ENCODE data around the genes SCG2, SERPINE2 and FAM124B.

DNA sequence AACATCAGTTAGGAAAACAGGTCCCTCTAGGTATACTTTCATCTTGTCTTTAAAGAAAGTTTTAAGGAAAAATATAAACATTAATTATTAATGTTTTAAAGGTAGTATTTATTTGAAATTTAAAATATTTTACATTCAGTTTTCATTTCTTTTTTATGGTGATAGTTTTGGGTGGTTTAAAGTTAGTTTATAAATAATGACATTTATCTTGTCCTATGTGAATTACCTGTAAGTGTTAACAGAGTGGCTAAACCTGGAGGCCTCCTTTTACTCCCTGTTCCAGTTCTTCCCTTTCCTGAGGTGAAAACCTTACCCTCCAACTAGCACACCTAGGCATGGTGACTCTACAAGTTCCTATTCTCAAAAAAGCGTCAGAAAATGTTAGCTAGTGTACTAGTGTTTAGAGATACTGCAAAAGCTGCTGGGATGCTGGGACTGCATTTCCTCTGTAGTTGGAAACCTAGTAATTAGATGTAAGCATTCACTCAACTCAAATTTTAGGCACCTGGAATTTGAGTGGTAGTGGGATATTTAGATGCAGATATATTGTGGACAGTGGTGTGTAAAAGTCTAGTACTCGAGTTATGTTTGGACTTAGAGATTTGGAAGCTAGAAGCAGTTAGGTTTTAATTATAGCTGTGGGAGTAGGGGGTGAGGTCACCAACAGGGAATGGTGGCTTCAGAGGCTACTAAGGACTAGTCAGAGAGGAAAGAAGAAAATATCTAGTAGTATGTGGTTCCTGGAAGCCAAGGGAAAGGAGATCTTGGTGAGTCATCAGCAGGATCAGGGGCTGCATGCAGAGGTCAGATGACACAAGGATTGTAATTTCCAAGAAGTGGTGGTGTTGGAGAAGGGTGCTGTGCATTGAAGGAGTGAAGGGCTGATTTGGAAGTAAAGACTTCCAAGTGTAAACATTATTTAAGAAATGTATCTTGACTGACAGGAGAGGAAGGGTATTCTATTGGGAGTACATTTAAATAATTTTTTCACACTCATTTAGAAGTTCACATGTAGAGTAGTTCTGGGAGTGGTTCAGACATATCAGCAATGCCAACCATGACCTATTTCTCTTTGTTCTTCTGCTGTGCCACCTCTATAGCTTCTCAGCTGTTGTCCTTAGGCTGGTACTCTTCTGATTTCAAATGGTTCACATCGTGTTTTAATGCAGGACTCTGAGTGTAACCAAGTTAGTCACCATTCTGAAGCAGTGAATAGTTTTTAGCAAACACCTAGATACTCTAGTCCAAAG lies 58.9 kb downstream of the ACSL3 start:
- PRO-cap, result no peak
- RRBS, result no CpG with 5 or more reads among the region's 3 CpGs

DNA sequence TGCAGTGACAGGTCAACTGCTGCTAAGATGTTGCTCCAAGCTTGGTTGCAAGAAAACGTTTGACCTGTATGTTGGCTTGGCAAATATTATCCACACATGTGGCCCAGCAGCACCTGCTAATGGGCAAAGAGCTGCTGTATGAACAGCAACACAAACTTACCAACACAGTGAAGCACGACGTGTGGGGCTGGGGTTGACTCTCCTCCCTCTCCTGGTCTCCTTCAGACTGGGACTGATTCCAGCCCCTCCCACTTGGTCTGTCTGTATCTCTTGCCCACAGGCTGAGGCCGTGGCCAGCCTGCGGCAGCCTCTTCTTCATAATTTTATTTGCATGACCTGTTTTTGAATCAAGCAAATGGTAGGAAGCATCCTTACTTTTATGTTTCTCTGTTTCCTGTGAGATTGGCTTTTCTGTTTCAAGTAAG lies 3.9 kb downstream of the KCNE4 start:
- PRO-cap, result no peak
- RRBS, result no CpG with 5 or more reads among the region's 5 CpGs

GRCh38 chr2:223056651-223057435 lies 4.9 kb downstream of the KCNE4 start:
- PRO-cap, result no peak
- RRBS, result no CpG with 5 or more reads among the region's 8 CpGs

DNA sequence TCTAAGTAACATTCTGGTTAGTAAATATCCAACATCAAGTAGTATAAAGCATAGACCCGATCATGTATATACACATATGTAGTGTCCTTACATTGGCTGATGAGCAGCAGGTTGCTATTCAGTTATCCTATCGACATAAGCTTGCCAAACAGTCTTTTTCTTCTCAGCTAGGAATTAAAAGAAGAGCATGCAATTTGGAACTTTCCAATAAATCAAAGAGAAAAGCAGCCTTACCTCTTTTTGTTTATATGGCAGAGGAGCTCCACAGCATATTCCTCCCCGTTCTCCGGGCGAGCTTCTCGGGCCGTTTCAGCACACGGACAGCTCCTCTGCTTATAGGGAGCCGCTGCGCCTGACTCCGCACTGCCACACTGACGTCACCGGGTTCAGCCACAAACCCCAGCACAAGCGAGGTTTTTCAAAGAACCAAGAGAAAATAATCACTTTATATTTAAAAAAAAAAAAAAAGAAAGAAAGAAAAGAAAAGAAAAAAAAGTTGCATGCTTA lies at the start of gene SCG2:
Gene SCG2, minus strand, starts transcription at position 311 of the 507 bp plus-strand sequence.
- PRO-cap, result no peak
- RRBS, result under 1% methylated on average over 9 of the region's 14 CpGs

- PRO-cap, result unidirectional peak, minus-strand start at chr2:223613137; unidirectional peak, minus-strand start at chr2:223613169
- RRBS, result 5% methylated on average over 7 of the region's 38 CpGs
These were observed 10.9 kb upstream of the SCG2 start for GRCh38 chr2:223612601-223613858.

GRCh38 chr2:223724750-223725165 lies 112.6 kb downstream of the AP1S3 start:
- PRO-cap, result no peak
- RRBS, result no CpG with 5 or more reads among the region's 5 CpGs

DNA sequence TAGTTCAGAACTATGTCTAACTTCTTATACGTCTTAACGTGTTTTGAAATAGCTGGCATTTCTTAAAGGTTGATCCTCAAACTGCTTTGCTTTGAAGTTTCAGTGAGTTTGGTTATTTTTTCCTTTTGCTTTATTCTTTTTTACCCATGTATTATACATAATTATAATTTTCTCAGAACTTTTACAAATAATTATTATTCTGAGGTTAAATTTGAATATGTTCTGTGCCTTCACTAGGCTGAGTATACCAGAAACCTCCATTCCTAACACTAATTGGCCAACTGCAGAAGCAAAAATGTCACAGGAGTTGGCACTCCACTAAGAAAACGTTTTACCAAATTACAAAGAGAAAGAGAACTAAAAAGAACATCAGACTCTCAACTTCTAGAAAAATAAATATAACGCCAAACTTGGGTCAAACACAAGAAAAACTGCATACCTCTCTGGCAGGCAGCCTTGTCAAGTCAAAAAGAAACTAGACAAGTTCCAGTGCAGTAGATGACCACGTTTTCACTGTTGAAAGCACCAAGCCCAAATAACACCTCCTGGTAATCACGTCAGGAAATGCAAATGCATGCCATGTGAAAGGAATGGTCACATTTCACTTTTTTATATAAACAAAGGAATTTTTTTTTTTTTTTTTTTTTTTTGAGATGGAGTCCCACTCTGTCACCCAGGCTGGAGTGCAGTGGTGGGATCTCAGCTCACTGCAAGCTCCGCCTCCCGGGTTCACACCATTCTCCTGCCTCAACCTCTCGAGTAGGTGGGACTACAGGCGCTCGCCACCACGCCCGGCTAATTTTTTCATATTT lies 31.5 kb downstream of the AP1S3 start:
- PRO-cap, result unidirectional peak, minus-strand start at position 511 of the sequence
- RRBS, result no CpG with 5 or more reads among the region's 13 CpGs

DNA sequence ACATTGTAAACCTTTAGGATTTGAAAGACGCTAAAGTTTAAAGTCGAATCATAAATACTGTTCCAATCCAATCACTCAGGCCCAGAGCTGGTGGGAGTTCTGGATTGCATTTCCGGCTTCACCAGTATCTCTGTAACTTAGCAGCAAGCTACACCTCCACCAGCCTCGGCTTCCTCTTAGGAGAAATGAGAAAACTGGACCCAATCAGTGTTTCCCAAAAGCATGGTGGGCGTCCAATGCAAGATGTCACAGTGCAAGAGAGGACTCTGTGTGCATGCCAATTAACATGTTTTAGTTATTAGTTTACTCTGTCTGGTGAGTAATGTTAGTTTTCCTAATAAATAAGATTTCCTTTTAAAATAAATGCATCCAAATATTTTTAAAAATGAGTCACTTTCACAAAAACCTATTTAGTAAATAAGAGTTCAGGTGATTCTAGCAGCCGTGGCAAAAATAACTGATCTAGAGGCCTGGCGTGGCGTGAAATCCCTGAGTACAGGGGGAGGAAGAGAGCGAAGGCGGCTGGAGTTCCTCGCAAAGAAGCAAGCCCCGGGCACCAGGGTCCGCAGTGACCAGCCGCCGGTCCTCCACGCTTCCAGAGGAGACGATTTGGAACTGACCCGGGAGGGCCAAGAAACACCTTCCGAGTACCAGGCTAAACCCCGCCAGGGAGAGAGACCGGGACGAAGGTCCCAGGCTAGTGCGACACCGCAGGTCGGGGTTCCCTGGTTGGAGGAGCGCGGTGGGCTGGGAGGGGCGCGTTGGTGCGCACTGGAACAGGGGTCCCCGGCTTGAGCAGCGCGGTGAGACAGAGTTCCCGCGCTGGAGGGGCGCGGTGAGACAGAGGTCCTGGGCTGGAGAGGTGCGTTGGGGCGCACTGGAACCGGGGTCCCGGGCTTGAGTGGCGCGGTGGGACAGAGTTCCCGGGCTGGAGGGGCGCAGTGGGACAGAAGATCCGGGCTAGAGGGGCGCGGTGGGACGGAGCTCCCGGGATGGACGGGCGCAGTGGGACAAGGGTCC lies 1.1 kb downstream of the WDFY1 start:
- PRO-cap, result unidirectional peak, plus-strand start at position 492 of the sequence; bidirectional peak, plus-strand start at position 811 of the sequence, minus-strand start at position 797 of the sequence
- RRBS, result 3% methylated on average over 19 of the region's 52 CpGs

DNA sequence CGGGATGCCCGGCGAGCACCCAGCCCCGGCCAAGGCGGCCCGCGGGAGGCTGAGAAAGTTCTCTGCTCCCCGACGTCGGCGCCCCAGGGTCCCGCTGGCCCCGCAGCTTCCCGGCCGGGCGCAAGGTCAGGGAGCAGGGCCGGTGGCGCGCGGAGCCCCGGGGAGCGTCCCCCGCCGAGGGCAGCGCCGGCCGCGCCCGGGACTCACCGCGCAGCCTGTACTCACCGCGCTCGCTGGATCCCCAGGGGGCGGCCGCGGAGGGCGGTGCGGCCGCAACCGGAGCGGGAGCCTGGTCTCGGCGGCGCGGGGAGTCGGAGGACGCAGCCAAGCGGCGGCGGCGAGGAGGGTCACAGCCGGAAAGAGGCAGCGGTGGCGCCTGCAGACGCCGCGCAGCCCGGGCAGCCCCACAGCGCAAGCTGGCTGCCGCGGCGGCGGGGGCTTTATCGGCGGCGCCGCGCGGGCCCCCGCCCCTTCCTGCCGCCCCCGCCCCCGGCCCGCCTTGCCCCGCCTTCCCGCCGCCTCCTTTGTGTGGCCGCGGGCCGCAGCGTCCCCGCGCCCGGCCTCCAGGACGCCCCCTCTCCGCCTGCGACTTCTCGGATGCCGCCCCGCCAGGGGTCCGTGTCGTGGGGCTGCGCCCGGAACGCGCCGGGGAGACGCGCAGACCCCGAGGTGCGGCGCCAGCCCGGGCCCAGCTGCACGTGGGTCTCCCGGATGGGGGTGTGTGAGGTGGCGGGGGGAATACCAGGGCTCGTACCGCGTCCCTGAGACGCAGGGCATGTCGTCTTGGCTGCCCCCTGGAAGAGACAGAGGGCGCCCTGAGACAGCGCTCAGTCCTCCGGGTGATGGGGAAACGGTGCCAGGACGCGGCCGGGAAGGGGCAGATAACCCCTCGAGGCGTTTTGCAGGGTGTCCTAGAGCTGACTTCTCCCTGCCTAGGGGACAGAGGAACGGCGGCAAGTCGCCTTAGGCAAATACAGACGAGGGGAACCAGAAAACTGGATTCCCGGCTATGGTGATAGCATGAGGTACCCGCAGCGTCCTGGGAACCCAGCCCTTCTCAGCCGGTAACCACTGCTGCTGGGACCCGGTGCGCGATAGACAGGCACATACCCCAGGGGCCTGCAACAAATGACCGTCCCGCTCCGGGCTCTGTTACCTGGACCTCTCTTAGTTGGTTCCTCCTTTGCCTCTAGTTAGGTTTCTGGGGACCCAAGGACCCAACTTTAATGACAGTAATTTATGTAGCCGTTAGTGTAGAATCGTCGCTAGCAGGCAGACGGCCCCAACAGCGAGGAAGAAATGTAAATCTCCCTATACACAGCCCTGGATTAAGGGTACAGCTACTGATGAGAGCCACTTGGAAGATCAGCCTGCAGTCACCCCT lies at the start of gene SERPINE2:
Gene SERPINE2, minus strand, starts transcription at position 413 of the 1,384 bp plus-strand sequence.
- PRO-cap, result bidirectional peak, plus-strand start at position 510 of the sequence, minus-strand start at position 415 of the sequence
- RRBS, result 3% methylated on average over 87 of the region's 140 CpGs

DNA sequence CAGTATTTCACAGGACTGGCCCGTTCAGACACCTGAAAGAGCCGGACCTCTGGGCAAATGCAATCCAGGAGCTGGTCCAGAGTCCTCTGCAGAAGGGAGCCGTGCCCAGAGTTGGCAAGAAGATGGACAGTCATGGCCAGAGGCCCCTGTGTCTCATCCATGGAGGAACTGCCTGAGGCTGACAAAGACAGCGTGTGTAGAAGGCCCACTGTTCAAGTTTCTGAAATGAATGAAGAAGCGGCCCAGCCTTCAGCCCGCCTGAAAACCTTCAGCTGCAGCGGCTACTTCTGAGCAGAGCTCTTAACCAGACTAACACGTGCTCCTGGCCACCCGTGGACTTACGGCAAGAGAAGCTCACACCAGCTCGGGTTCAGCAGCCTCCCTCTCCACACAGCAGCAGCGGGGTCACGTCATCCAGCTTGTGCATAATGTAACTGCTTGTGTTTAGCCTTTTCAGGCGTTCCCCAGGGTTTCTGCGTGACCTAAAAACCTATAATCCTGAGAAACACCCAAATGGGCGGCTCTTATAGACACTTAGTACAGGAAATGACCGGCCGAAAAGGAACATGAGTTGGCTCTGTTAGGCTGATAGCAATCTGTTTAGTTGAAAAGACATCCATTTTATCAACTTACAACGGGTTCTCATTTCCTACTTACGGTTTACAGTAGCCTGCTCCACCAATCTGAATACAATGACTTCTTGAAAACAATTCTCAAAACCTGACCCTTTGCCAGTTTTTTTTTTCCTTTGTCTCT lies at the start of gene FAM124B:
Gene FAM124B, minus strand, starts transcription at position 500 of the 756 bp plus-strand sequence.
- PRO-cap, result unidirectional peak, minus-strand start at position 427 of the sequence
- RRBS, result 54% methylated on average over 2 of the region's 20 CpGs

- PRO-cap, result unidirectional peak, plus-strand start at chr2:224442170; unidirectional peak, minus-strand start at chr2:224442717
- RRBS, result 3% methylated on average over 54 of the region's 94 CpGs
These were observed 40.5 kb upstream of the FAM124B start for GRCh38 chr2:224442064-224443178.

DNA sequence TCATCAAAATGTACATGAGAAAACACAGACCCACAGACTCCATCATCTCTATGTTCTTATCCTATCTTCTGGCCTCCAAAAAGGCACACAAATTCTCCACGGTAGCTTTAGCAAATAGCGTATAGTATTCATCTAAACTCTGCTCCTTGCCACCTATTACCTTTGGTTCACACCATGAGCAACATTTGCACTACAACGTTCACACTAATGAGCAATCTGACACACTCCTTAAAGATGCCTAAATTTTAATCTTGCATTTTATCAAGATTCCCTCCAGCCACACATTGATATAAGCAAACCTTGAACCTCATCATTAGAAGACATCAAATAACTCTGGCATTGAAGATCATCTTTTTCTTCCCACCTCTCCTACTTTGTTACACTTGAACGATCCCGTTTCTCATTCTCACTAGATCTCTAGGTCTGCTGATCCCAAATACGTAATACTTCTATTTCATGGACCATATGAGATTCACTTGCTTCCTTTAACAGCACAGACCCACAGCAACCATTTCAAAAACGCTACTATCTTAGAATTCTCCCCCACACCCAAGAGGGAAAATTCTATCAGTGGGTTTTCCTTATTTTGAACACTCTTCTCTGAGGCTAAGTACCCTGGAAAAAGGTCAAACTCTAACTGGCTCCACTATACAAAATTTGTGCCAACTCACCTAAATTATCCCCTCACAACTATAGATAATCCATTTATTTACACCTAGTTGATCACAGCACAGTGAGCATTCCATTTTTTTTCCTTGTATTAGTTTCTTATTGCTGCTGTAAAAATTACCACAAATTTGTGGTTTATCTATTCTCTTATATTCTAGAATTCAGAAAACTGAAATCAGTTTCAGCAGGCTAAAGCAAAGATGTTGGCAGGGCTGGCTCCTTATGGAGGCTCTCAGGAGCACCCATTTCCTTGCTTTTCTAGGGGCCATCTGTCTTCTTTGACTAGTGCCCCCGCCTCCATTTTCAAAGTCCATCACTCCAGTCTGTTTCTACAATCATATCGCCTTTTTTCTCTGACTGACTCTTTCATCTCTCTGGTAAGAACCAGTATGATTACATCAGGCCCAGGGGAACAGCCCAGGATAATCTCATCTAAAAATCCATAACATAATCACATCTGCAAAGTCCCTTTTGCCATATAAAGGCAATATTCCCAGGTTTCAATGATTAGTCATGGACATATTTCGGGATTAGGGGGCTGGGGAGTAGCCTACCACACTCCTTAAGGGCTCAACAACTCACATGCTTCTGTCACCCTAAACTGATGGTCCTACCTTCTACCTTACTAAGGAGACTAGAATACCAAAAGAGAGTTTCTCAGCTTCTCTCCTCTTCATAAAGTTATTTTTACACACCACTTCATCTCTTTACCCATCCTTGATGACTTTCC lies 57.3 kb downstream of the CUL3 start:
- PRO-cap, result no peak
- RRBS, result no CpG with 5 or more reads among the region's 10 CpGs

DNA sequence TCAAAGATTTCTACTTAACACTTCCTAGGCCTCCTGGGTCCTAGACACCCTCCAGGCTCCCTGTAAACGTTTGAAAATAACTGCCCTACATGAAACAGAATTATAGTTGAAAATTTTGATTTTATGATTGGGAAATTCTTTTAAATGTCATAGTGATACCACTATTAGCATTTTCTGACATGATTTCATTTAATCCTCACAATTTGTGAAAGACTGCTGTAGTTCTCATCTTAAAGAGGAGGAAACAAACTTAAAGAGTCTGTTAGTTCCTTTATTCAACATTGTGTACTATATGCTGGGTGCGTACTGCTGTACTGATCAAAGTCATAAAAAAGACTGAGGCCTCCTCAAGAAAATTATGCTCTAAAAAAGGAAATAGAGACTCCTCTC lies 10.6 kb downstream of the CUL3 start:
- PRO-cap, result no peak
- RRBS, result no CpG with 5 or more reads among the region's 2 CpGs

- PRO-cap, result no peak
- RRBS, result no CpG with 5 or more reads among the region's 3 CpGs
These were observed 5.1 kb downstream of the CUL3 start for GRCh38 chr2:224580028-224580399.

GRCh38 chr2:224938278-224939096 lies 103.8 kb downstream of the DOCK10 start:
- PRO-cap, result no peak
- RRBS, result no CpG with 5 or more reads among the region's 7 CpGs

GRCh38 chr2:226002279-226002833 lies 602.8 kb downstream of the NYAP2 start:
- PRO-cap, result no peak
- RRBS, result no CpG with 5 or more reads among the region's 4 CpGs

DNA sequence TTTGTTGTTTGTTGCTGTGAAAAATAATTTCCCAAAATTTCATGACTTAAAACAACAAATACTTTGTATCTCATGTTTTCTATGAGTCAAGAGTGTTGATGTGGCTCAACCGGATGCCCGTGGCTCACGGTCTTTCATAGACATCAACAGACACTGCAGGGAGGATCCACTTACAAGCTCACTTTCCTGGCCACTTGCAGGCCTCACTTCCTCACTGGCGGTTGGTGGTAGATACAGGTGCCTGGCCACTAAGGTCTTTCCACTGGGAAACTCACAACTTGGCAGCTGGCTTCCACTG lies 662.9 kb downstream of the IRS1 start:
- PRO-cap, result no peak
- RRBS, result no CpG with 5 or more reads among the region's 4 CpGs

GRCh38 chr2:226319926-226320442 lies 479.6 kb downstream of the IRS1 start:
- PRO-cap, result no peak
- RRBS, result no CpG with 5 or more reads among the region's 1 CpG

GRCh38 chr2:226508724-226509074 lies 290.9 kb downstream of the IRS1 start:
- PRO-cap, result no peak
- RRBS, result no CpG with 5 or more reads among the region's 2 CpGs

DNA sequence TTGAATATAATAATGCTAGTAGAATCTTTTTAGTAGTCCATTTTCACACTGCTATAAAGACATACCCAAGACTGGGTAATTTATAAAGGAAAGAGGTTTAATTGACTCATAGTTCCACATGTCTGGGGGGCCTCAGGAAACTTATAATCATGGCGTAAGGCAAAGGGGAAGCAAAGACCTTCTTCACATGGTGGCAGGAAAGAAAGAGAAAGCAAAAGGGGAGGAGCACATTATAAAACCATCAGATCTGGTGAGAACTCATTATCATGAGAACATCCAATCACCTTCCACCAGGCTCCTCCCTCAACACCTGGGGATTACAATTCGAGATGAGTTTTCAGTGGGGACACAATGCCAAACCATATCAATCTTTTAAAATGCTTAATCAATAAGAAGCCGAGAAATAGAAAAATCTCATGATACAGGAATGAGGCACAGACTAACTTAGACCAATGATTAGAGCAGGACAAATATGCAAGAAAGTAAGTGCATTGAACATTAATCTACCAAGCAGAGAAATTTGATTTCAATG lies 259.4 kb downstream of the IRS1 start:
- PRO-cap, result no peak
- RRBS, result no CpG with 5 or more reads among the region's 3 CpGs

All from kidney (tissue), 2 donors.